Frontal cortex (tissue), 2 donors: ENCODE results near the genes MAGEB3, MAGEB1, FTHL17, FAM47A and DYNLT3.

- RAMPAGE, long total RNA = no peak
Observed at GRCh38 chrX:27996176-27996485, 14.9 kb upstream of the DCAF8L1 start.

GRCh38 chrX:30142326-30142560, 73.1 kb upstream of the MAGEB2 start:
- RAMPAGE, long total RNA = no peak

DNA sequence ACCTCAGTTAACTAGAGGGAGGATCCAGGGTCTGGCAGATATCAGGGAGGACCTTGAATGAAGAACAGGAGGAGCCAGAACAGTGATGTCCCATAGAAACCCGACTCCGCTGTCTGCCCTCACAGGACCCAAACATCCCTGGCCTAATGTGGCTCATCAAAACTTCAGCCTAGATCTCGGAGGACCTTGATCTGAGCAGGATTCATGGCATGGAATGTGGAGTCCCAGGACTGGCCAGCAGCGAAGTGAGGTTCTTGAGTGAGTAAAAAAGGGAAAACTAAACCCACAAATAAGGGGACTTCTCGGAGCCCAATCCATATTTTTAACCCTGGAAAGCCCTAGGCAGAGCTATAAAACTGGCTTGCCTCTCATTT, at the start of gene MAGEB3:
MAGEB3 (plus strand) TSS at position 98 of the 374 bp plus-strand sequence.
- RAMPAGE, long total RNA = no peak

DNA sequence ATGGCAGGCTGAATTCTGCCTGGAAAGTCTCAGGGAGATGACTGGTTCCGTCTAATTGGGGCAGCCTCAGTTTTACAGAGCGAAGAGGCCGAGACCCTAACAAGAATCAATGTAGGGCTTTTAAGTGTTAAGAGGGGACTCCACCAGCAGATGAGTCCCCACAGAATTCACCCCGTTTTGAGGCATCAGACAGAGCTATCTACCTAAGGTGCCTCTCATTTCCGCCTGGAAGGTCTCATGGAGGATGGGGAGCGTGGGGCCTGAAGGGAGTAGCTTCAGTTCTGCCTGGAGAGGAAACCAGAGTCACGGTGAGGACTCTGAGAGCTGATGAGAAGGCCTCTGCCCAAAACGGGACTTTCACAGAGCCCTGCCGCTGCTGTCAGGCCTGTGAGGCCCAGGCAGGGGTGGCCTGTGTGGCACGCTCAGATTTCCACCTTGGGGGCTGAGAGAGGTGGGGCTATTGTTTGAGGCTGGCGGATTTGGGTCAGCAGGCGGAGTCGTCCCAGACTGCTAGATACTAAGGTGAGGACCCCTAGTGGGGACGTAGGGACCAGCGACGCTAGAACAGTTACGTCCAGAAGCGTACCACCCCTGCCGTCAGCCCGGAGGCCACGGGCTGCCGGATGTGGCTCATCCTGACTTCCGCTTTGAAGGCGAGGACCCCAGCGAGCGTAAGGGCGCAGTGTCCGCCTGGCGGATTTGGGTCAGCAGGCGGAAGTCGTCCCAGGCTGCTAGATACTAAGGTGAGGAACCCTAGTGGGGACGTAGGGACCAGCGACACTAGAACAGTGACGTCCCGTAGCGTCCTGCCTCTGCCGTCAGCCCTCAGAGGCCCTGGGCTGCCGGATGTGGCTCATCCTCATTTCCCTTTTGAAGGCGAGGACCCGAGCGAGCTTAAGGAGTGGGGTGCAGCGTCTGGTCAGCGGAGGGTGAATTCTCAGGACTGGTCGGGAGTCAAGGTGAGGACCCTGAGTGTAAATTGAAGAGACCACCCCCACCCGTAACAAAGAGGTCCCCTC, at the start of gene MAGEB1:
MAGEB1 (plus strand) TSS at position 633 of the 1,019 bp plus-strand sequence.
- RAMPAGE, long total RNA = no peak

GRCh38 chrX:30567975-30568510, 9.5 kb downstream of the TASL start:
- RAMPAGE, long total RNA = no peak

- RAMPAGE, long total RNA = no peak
Observed at GRCh38 chrX:30576919-30577440, 586 bp downstream of the TASL start.

GRCh38 chrX:31071931-31072326, at the start of gene FTHL17:
Gene FTHL17 (minus strand): TSS chrX:31072041.
- RAMPAGE, long total RNA = no peak

DNA sequence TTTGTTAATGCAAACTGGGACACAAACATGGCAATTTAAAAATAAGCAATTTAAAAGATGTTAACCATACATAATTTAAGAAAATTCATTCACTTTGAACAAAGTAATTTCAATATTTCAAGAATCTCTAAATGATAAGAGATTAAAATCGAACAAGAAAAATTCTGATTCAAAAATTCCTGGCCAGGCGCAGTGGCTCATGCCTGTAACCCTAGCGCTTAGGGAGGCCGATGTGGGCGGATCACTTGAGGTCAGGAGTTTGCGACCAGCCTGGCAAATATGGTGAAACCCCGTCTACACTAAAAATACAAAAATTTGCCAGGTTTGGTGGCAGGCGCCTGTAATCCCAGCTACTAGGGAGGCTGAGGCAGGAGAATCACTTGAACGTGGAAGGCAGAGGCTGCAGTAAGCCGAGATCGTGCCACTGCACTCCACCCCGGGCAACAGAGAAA, 860.5 kb upstream of the FTHL17 start:
- RAMPAGE, long total RNA = no peak

DNA sequence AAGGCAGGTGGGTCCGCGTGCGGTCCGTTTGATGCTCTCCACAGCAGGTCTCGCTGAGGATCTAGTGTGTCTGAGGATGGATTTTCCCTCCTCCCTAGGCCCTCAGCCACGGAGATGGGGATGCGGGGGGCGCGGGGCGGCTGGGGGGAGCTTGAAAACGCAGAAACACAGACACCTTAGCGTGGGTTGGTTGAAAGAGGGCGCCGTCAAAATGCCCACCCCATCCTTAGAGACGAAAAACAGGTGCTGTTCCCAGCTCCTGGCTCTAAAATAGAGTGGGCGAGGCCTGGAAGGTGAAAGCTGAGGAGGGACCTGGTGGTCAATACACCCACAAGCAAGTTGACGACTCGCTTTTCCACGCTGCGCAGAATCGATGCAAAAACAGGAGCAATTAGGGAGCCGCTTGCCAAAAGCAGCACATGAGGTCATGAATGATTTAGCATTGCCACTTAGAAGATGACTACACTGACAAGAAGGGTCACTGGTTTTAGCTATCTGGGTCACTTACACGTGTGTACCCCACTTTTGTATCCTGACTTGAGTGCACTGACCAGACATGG, 405.4 kb downstream of the FAM47A start:
- RAMPAGE, long total RNA = no peak

DNA sequence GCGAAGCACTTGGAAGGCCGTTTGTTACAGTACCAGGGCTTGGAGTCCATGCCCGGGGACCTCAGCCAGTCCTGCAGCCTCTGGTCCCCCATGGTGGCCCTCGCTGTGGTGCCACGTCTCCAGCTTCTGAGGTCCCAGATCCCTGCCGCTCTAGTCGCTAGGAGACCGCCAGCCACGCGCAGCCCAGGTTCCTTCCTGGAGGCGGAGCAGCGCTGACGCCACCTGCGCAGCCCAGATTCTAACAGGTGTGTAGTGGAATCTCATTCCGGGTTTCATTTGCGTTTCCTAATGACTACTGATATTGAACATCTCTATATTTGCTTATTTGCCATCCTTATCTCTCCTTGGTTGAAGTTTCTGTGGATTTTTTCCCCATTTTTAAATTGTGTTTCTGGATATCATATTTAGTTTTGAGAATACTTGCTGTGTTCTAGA, at the start of gene FAM47A:
FAM47A (minus strand) TSS at position 128 of the 435 bp plus-strand sequence.
- RAMPAGE, long total RNA = no peak

- RAMPAGE, long total RNA = no peak
Observed at GRCh38 chrX:37817545-37817984, 29.8 kb downstream of the DYNLT3 start.

GRCh38 chrX:37846827-37847986, at the start of gene DYNLT3:
Gene DYNLT3 (minus strand): TSS chrX:37847571.
- RAMPAGE, long total RNA = start-site peak on the minus strand at chrX:37847519-37847606, 973 and 51 reads in 2 replicates

GRCh38 chrX:37994411-37994882, 375 bp downstream of the H2AL3 start:
- RAMPAGE, long total RNA = no peak

DNA sequence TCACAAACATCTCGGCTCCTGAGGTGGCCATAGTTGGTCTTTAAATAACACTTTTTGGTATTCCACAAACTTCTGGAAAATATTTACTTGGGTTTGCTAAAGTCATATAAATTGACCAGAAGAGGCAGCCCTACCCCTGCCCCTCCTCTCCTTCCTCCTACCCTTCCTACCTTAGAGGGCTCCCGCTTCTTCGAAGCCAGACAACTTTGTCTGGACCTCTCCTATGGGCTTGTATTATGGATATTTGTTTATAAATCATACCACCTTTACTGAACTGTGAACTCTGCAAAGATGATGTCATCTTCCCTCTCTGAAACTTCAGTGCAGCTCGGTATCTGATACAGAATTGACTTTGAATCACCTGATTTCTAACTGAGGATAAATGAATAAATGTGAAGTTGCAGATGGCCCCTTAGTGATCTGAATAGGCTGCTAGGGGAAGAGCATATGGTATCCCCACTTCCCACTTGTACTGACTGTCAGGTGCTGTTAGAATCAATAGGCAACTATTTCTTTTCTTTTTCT, 1.1 kb upstream of the OTC start:
- RAMPAGE, long total RNA = no peak

GRCh38 chrX:39065044-39065719, 263.9 kb downstream of the MID1IP1 start:
- RAMPAGE, long total RNA = no peak

DNA sequence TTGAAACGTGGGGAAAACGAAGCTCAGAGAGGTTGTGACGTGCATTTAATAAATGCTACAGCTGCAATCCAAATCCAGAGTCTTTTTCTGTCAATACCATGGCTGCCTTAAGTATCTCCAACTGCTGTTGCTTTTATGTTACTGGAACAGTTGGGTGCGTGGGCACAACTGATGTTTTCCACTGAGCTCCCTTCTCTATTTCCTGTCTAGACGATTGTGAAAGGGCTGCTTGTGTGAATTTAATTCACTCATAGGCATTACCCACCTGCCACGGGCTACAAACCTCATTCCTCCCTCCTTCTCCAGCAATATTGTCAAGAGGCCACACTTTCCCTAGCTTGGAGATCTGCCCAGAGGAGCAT, 526.0 kb downstream of the MID1IP1 start:
- RAMPAGE, long total RNA = no peak

DNA sequence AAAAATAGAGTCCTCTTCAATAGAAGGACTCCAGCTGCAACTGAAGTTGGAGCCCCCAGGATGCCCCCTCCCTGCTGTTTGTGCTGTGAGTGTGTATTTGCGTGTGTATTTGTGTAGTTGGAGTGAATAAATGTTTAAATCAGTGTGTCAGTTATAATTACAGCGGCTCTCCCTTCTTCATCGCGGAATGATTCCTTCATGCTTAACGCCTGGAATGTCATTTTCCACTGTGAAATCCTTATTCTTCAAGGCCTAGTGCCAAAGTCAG, 583.1 kb downstream of the BCOR start:
- RAMPAGE, long total RNA = no peak

GRCh38 chrX:39572043-39572268, 525.8 kb downstream of the BCOR start:
- RAMPAGE, long total RNA = no peak

- RAMPAGE, long total RNA = no peak
Observed at GRCh38 chrX:39645409-39646052, 452.2 kb downstream of the BCOR start.

- RAMPAGE, long total RNA = no peak
Observed at GRCh38 chrX:39730473-39730797, 367.3 kb downstream of the BCOR start.